SUDHL5 (cell line): ENCODE measurements around a stretch of chr9.

DNA sequence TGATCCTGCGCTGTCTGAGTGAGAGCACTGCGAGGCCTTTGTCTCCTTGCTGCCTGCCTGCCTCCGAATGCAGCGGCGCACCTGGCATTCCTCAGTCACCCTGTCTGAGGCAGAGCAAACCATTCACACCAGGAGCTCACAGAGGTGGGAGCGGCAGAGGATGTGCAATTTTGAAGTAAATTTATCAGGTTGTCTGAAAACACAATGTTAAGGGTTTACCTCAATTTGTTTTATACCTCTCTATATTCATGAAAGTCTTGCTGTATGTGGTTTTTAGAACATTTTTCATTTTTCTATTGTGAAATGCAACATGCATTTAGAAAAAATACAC is 234.7 kb upstream of the MPDZ start:
- PRO-cap: no peak

DNA sequence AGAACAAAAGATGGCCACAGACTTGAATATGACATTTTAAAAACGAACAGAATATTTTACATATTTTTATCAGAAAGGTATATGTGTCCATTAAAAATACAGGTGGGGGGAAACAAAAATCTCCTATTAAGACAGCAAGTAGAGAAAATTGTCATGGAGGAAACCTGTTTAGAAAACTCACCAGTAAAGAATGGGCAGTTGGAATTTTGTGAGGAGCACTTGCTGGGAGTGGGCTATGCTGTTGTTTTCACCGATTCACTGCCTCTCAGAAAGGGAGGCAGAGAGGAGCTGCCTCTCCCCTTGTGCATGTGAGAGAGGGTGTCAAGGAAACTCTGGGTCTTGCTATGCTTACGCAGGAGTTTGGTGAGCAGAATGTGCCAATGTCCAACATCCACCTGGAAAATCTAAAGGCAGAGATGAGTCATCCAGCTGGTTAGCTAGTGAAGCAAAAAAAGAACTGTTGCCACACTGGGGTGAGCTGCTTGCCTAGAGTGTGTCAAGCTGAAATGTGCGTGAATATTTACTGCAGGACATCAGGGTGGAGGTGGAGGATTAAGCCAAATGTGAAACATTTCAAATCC is 449.5 kb upstream of the MPDZ start:
- PRO-cap: no peak

GRCh38 chr9:14260176-14260507 is 53.8 kb downstream of the NFIB start:
- PRO-cap: no peak

- PRO-cap: no peak
These were observed 42.7 kb downstream of the NFIB start for GRCh38 chr9:14271251-14271673.

DNA sequence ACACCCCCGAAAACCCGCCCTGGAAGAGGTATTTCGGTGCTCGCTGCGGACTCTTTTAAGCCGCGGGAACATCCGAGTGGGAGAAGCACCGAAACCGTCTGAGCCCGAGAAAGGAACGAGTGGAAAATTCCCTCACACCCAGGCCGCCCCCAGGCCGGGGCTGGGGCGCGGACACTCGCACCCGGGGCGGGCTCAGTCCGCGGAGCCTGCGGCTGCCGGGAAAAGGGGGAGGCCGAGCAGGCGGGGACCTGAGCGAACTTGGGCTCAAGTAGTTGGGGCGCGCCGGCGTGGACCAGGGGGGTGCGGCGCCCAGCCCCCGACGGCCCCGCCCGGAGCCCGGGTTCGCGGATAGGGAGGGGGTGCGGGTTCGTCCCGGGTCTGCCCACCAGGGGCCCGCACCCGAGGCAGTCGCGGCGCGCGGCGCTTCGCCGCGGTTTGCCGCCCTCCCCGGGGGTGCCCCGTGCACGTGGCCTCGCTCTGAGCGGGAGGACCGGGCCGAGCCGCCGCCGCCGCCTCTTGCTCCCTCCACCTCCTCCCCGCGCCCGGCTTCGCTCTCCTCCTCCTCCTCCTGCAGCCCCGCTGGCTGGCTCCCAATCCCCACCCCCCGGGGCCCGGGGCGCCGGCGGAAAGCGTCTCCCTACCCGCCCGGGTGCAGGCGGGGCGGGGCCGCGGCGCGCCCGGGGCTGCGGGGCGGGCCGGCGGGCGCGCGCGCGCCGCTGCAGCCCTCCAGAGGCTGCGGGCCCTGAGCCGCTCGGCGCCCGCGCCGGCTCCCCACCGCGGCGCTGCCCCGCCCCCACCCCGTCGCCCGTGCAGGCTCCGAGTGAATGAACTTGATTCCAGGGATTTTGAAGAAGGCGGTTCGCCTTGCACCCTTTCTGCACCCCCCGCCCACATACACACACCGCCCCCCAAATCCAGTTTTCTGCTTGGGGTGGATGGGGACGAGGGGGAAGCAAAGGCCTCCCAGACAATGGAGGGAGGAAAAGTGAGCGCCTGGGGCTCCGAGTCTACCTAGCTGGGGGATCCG is 1.2 kb upstream of the NFIB start:
- PRO-cap: bidirectional peak, plus-strand start at position 271 of the sequence, minus-strand start at position 100 of the sequence; bidirectional peak, plus-strand start at position 519 of the sequence, minus-strand start at position 535 of the sequence

GRCh38 chr9:14341420-14342108 is 27.6 kb upstream of the NFIB start:
- PRO-cap: no peak

- PRO-cap: no peak
These were observed 39.4 kb upstream of the NFIB start for GRCh38 chr9:14353201-14353886.

DNA sequence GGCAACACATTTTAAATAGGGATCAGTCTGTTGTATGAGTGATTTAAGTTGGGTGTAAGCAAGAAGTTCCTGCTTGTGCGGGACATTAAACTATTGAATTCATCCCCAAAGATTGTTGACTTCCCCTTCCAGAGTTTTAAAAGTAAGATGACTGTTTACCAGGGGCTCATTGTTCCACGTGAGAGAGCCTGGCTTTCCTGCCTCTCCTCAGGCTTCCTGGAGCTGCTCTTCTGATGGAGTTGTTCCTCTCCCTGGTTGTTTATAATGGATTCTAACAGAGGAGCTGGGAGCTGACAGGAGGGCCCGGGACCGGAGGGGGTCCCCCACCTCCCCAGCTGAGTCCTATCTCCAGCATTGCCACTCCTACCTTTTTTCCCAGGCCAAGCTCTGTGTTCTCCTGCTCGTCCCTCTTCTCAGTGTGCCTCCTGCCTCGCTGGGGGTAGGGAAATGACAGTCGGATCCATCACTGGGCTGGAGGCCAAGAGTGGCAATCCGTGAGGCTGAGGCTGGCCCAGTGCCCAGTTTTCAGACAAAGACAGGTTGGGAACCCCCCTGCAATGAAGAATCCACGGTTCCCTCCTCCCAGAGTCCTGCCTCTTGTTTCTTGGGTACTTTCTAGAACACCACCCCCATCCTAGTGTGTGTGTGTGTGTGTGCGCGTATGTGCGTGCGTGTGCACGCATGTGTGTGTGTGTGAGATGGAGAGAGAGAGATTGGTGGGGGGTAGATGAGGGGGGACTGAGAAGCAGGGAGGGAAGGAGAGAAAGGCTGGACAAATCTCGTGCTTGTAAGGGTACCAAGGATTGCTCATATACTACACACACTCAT is 123.6 kb upstream of the NFIB start:
- PRO-cap: no peak

- PRO-cap: no peak
These were observed 41.4 kb downstream of the FREM1 start for GRCh38 chr9:14868751-14869211.

GRCh38 chr9:14993030-14993823 is 83.0 kb upstream of the FREM1 start:
- PRO-cap: no peak

GRCh38 chr9:15298762-15300146 is 7.8 kb downstream of the TTC39B start:
- PRO-cap: no peak

GRCh38 chr9:15469759-15470435 is 40.9 kb downstream of the PSIP1 start:
- PRO-cap: no peak

DNA sequence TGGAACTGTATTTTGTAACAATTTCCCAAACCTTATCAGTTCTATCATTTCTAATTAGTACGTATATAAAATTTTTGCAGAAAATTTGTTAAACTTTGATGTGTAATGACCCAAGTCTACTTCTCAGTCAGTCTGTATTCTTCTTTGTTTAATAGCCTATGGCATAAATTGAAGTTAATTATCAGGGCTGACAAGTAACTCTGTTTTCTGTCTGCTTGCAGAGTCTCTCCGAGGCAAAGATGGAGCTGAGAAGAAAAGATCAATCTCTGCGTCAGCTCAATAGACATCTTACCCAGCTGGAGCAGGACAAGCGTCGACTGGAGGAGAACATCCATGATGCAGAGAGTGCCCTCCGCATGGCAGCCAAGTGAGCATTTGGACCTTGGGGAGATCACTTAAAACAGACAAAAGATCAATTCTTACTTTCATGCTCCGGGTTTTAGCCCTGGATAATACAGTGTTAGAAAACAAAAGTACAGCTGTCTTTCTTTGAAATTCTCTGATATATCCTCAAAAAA is 293.7 kb downstream of the CCDC171 start:
- PRO-cap: no peak

DNA sequence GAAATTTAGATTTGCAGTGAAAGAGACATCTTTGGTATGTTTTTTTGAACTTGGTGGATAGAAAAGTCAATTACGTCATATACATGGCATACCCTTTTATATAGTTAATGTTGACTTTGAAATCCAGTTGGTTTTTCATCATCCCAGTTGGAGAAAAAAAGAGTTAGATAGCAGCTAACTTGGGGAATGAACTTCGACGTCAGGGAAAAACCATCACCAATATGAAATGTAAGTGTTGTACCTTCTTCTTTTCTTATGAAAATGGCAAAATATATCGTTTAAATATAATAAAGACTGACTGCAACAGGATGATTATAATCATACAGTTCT is 297.2 kb downstream of the CCDC171 start:
- PRO-cap: no peak

DNA sequence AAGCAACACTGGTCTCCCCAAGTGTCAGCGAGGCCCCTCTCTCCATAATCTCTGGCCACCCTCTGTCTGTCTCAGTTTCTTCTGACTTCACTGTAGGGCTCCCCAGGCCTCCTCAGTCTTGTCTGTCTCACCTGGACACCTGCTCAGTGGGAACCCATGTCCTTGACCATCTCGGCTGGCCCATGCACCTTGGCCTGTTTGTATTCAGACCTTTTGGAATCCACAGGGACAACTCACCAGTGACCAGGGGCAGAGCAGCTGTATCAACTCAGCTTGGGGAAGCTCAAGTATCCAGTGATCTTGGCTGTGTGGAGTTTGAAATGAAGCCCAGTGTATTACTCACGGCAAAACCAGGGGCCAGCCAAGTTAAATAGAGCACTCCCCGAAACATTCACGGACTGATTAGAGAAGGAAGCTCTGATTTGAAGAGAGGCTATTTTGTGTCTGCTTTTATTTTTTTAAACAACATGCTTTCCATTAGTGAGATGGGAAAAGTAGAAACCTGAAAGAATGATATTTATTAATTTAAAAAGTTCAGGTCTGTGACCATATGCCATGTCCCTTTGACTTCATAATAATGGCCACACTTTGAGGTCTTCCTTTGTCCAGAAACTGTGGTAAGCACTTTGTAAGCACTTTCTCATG is 656.7 kb downstream of the BNC2 start:
- PRO-cap: no peak

GRCh38 chr9:16571969-16572563 is 298.4 kb downstream of the BNC2 start:
- PRO-cap: no peak

GRCh38 chr9:16627948-16628880 is 242.3 kb downstream of the BNC2 start:
- PRO-cap: no peak

DNA sequence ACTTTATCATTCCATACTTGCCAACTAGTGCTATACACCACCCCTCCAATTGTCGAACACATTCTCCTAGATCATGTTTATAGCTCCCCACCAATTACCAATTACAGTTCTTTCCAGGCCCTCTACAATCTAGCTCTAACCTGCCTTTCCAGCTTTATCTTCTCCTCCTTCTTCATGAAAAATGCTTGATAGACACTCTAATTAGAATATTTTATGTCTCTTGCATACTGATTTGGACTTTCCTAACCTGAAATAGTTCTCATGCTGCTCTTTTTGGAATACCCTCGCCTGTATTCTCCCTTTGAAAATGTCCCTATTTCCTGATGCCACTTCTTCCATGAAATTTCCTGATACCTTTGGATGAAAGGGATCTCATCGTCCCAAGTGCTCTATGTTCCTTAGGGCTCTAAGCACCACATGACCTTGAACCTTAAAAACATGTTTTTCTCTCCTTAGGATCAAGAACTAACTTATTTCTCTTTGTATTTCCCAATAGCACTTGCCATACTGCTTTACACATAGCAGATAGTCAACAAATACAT is 174.3 kb downstream of the BNC2 start:
- PRO-cap: no peak

GRCh38 chr9:17138427-17138823 is 3.6 kb downstream of the CNTLN start:
- PRO-cap: no peak

DNA sequence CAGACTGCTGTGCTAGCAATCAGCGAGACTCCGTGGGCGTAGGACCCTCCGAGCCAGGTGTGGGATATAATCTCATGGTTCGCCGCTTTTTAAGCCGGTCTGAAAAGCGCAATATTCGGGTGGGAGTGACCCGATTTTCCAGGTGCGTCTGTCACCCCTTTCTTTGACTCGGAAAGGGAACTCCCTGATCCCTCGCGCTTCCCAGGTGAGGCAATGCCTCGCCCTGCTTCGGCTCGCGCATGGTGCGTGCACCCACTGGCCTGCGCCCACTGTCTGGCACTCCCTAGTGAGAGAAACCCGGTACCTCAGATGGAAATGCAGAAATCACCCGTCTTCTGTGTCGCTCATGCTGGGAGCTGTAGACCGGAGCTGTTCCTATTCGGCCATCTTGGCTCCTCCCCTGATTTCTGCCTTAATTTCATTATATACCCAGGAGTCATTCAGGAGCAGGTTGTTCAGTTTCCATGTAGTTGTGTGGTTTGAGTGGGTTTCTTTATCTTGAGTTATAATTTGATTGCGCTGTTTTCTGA is 155.9 kb downstream of the CNTLN start:
- PRO-cap: no peak